ENCODE measurements around a stretch of chr6.

DNA sequence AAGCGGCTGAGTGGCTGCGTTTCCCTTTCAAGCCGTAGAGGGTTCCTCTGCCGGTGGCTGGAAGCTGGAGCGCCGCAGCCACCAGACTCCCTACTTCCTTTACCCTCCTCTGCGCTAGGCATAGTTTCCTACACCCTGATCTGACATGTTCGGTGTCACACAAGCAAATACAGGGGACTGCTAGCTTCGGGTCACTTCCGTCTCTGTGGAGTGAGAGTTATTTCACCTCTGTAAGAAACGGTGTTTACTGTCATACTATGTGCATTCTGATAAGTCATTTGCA is 500 bp upstream of the MBOAT1 start:
- PRO-cap = no peak
- RAMPAGE, long total RNA, 4 experiments = no peak in any of the 4 experiments

GRCh38 chr6:20213131-20213562 is 878 bp upstream of the MBOAT1 start:
- PRO-cap = no peak
- RAMPAGE, long total RNA, 4 experiments = no peak in any of the 4 experiments

DNA sequence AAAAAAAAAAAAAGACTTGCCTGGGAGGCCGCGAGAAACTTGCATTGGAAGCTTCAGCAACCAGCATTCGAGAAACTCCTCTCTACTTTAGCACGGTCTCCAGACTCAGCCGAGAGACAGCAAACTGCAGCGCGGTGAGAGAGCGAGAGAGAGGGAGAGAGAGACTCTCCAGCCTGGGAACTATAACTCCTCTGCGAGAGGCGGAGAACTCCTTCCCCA is 487 bp downstream of the SOX4 start:
- PRO-cap = no peak
- RAMPAGE, long total RNA, 4 experiments = no peak in any of the 4 experiments

DNA sequence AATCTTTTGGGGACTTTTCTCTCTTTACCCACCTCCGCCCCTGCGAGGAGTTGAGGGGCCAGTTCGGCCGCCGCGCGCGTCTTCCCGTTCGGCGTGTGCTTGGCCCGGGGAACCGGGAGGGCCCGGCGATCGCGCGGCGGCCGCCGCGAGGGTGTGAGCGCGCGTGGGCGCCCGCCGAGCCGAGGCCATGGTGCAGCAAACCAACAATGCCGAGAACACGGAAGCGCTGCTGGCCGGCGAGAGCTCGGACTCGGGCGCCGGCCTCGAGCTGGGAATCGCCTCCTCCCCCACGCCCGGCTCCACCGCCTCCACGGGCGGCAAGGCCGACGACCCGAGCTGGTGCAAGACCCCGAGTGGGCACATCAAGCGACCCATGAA is 786 bp downstream of the SOX4 start:
- PRO-cap = no peak
- RAMPAGE, long total RNA, 4 experiments = no peak in any of the 4 experiments

GRCh38 chr6:21596192-21596830 is 2.8 kb downstream of the SOX4 start:
- PRO-cap = no peak
- RAMPAGE, long total RNA, 4 experiments = no peak in any of the 4 experiments

DNA sequence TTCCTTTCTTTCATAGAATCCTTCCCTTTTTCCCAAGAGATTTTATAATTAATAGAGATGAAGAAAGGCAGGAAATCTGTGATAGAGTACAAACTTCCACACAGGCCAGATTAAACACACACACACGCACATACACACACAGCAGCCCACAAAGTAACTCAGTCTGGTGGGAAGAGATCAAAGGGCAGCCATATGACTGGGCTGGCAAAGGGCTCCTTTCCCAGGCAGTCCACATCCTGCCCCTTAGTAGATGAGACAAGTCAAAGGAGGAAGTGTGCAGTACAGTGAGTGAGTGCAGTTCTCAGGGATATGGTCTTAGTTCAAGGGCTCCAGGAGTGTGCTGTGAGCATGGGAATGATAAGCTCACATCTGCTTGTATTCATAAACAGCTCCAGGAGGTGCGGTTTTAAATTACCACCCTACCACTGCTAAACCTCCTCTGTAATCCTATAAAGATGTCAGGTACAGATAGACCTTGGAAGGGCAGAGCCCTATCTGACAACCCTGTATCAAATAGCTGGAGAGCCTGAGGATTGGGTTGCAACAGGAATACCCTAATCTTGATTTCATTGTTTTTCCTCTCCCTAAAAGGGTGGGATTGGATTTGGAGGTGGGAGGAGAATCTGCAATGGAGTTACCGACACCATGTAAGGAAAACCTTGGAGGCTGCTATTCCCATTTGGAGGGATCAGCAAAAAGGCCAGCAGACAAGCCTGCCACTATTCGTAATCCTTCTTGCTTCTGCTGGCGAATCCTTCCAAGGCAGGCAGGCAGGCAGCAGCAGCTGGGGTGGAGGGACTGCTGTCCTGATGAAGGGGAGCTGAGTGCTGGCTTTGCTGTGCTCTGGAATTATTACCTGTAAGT is 342.9 kb downstream of the PRL start:
- PRO-cap = no peak
- RAMPAGE, long total RNA, 4 experiments = no peak in any of the 4 experiments

DNA sequence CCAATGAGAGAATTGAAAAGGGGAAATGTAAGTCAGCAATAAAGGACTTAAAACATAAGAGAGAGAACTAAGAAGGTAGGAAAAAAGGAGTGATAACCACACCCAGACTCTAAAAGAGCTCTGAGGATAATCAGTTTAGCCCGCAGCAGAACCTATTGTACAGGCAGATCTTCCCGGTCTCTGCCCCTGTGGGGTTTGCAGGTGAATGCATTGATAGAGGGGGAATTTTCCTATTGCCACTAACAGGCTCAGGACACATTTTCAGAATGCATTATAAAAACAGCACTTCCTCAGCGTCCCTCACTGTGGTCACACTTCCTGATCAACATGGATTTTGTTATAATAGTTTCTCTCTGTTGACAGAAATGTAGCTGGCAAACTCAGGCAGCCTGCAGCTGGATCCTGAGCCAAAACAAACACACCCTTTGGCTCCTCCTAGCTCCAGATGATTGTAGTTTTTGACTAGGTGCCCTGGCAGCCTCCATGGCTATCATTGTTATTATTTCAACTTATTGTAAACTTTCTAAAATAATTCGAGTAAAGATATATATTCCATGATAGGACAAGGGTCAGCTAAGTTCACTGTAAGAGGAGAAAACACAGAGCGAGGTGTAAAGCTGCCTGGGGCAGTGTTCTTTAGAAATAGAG is 98.4 kb upstream of the HDGFL1 start:
- PRO-cap = no peak
- RAMPAGE, long total RNA, 4 experiments = no peak in any of the 4 experiments

DNA sequence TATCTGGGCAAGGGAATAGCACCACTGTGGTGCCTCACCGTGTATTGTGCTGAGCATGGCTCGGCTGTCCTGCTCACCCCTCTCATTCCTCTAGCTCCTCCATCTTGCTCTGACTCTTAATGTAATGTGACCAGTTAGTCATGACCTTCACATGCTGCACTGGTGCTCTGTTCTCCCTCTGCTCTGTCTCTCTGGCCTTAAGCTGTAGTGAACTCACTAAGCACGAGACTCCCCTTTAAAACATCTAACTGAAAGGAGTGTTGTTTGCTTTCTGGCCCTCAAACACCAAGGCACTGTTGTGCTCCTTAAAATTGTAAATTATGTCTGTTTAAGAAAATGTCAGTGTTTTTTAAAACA is 140.4 kb downstream of the HDGFL1 start:
- PRO-cap = no peak
- RAMPAGE, long total RNA, 4 experiments = no peak in any of the 4 experiments

DNA sequence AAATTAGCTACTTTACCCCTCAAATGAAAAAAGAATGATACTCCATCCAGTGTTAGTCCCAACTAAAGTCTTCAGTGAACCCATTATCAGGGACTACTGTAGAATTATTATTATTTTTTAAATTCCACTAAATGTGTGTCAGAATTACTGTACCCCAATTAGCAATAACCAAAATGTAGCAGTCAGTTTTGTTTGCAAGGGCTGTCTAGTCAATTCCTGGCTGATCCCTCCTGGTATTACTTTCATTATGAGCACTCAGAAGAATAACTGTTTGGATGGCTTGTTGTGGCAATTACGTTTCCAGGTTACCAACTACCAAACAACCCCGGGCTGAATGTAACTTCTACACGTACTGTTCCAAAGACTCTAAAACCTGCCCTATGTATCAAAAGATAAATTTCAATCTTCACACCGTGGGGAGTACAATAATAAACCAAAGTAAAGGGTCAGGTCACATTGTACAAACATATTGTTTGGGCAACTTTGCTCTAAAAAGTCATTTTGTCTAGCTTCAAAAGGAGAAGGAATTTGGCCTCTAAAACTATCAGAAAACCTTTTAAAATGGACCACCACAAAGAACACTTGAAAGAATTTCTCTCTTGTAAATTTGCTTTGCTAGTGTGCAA is 27.8 kb downstream of the DCDC2 start:
- PRO-cap = no peak
- RAMPAGE, long total RNA, 4 experiments = no peak in any of the 4 experiments

DNA sequence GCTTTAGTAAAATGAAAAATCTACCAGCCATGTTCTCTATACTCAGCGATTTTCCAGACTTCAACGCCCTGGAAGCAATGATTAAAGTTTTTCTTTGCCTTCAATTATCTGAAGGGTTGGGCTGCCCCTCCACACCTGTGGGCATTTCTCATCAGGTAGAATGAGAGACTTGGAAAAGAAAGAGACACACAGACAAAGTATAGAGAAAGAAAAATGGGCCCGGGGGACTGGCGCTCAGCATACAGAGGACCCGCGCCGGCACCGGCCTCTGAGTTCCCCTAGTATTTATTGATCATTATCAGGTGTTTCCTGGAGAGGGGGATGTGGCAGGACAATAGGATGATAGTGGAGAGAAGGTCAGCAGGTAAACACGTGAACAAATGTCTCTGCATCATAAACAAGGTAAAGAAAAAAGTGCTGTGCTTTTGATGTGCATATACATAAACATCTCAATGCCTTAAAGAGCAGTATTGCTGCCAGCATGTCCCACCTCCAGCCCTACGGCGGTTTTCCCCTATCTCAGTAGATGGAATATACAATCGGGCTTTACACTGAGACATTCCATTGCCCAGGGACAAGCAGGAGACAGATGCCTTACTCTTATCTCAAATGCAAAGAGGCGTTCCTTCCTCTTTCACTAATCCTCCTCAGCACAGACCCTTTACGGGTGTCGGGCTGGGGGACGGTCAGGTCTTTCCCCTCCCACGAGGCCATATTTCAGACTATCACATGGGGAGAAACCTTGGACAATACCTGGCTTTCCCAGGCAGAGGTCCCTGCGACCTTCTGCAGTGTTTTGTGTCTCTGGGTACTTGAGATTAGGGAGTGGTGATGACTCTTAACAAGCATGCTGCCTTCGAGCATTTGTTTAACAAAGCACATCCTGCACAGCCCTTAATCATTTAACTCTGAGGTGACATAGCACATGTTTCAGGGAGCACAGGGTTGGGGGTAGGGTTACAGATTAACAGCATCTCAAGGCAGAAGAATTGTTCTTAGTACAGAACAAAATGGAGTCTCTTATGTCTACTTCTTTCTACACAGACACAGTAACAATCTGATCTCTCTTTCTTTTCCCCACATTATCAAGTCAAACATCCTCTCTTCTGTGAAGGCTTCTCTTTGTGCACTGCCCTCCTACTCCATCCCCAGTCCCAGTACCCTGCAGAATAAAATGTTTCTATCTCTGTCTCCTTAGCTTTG is 2.4 kb upstream of the MRS2 start:
- PRO-cap = no peak
- RAMPAGE, long total RNA, 4 experiments = no peak in any of the 4 experiments

DNA sequence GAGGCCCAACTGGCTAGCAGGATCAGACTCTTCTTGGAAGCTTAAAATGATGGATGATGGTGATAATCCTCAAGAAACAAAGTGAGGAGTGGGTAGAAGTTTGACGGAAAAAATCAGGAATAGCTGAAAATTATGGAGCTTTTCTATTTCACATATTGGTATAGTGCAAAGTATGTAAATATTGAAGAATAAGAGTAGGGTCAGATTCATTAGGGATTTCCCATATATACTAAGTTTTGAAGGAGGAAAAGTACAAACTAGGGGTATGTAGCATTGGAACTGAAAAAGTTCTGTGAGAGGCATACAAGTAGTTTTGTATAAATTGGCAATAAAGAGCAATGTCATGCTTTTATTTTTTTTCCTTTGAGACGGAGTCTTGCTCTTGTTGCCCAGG is 11.6 kb downstream of the GMNN start:
- PRO-cap = no peak
- RAMPAGE, long total RNA, 4 experiments = no peak in any of the 4 experiments

DNA sequence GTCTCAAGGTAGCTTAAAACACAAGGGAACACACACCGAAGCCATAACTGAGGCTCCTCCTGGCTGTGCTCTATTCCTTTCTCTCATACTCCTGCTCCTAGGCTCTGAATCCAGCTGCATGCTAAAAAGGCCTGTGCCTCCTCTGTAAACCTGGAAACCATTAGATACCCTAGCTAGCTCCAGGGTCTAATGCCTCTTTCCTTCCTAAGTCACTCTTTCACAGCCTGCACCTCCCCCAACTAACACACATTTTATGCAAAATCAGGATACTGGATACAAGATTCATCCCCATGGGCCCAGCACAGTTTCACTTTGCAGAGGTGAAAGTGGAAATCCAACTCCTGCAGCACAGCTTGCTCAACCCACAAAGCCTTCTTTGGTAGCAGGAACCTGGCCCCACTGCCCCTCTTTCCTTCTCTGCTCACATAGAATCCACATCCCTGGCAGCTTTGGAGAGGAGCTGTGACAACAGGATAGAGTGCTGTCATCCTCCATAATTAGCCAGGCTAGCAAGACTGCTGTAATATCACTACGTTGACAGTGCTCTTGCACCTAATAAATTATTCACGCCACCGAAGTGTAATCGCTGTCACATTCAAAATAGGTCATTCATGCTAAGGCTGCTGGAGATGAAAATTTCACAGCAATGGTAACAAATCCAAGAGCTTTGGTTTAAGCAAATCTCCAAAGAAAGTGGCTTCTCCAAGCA is 16.9 kb downstream of the RIPOR2 start:
- PRO-cap = no peak
- RAMPAGE, long total RNA, 4 experiments = no peak in any of the 4 experiments

DNA sequence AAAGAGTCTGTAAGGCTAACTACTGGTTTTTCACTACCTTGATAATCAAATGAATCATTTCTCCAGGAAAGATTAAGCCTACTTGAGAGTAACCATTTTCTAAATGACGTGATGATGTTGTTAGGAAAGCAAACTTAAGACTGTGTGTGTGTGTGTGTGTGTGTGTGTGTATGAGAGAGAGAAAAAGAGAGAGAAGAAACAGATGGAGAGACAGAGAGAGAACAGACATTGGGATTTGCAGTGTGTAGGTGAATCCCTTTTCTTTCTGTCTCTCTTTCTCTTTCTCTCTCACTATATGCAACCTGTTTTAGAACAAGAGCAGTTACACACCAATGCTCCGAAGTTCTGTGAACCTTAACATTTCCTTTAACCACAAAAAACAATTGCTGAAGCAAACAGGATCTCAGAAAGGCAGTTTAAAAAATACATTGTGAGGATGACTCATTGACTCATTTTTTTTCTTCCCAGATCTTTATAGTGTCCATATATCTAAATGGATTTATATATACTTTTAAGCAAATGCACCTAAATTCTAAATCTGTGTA is 3.5 kb downstream of the RIPOR2 start:
- PRO-cap = no peak
- RAMPAGE, long total RNA, 4 experiments = no peak in any of the 4 experiments

GRCh38 chr6:24932961-24933251 is 2.9 kb downstream of the RIPOR2 start:
- PRO-cap = no peak
- RAMPAGE, long total RNA, 4 experiments = no peak in any of the 4 experiments

DNA sequence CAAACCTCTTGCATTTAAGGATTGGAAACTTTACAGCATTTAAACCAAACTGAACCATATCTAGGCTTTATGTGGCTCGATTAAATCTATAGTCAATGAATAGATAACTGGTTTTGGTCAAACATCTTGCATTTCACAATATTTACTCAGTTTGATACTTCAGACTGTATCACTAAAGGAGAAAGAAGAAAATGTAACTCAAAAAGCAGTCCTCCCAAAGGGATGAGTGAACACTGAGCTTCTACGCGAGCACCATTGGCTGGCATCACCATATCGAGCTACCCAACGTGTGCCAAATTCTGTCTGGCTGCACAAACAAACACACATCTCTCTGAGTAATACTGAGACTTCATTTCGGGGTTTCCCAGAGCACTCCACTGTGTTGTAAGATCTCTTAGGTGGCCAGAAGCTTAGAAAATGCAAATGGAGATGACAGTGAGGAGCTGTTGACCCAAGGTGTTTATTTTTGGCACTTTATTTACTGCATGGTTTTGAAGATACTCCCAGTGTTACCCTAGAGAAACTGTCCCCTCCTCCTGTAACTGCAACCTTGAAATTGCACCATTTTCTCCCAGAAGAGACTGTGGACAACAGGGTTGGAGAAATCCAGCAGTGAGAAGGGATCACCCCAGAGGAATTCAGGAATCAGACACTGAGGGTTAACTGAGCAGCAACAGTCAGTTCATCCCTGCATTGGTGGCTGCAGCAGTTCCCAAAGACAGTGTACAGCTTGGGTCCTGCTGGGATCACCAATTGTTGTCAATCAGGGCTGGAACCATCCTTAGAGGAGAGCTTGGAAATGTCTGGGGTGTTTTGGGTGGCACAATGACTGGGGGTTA is 910 bp upstream of the RIPOR2 start:
- PRO-cap = no peak
- RAMPAGE, long total RNA, 4 experiments = no peak in any of the 4 experiments

GRCh38 chr6:25137912-25139176 is 140.8 kb upstream of the CARMIL1 start:
- PRO-cap = no peak
- RAMPAGE, long total RNA, 4 experiments = no peak in any of the 4 experiments

DNA sequence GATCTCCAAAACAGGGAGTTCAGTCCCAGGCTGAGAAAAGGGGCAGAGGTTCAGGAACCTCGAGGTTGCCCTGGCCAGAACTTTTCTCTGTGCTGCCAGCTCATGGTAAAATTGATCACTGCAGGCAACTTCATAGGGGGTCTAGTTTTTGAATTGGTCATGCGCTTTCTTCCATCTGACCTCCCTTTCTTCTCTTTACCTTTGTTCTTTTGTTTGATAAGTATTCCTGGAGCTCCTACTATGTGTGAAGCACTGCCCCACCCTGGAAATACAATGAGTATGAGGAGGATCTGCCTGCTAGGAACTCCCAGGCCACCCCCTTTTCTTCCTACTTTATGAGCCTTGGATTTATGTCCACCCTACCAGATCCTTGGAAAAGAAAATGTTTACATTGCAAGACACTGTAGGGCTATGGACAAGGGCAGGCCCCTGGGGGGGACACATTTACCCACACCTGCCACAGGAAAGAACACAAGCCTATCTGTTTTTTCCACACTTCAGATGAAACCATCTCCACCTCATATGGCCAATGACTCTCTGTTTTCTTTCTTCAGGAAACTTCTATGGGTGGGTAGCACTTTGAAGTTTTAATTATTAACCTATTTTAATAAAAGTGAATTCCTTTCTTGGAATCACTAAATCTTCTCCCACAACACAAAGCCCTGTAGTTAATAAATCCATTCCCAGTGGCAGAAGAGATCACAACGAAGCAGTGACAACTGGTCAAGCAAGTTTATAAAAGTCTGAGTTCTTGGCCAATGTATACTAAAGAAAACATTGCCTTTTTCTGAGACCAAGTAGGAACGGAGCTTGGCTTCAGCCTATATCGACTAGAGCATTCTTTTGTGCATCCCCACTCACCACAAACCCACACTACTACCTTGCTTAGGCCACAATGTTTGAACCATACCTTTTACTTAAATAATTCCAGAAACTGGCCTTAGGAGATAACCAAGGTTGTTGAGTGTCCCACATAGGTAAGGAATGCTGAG is 125.2 kb upstream of the CARMIL1 start:
- PRO-cap = no peak
- RAMPAGE, long total RNA, 4 experiments = no peak in any of the 4 experiments

GRCh38 chr6:25179190-25179570 is 100.0 kb upstream of the CARMIL1 start:
- PRO-cap = no peak
- RAMPAGE, long total RNA, 4 experiments = no peak in any of the 4 experiments

DNA sequence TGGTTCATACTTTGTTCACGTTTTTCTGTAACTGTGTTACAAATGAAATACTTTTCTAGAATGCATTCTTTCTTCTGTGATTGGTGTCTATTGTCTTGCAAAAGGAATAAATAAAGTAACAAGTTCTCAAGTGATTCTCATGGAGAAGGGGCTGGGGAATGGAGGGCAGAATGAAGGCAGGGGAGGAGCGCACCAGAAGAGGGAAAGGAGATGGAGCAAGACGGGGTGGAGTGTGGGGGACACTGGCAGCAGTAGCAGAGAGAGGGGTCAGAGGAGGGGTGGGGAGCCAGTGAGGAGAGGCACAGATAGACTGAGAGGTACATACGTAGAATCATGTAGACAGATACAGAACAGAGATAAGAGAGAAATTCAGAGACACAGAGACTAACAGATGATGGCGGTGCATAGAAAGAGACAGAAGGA is 136.5 kb downstream of the CARMIL1 start:
- PRO-cap = no peak
- RAMPAGE, long total RNA, 4 experiments = no peak in any of the 4 experiments

GRCh38 chr6:25622562-25623046 is 29.4 kb upstream of the SCGN start:
- PRO-cap = no peak
- RAMPAGE, long total RNA, 4 experiments = no peak in any of the 4 experiments

Measured in omental fat pad (tissue), 4 donors.